Iris pigment epithelial cell (primary cell): ENCODE data around the genes SLC13A1 and FSCN3.

- RRBS: no CpG with 5 or more reads among the region's 18 CpGs
Measured at GRCh38 chr7:117871722-117872537, 1.3 kb downstream of the CTTNBP2 start.

- RRBS: no CpG with 5 or more reads among the region's 14 CpGs
Measured at GRCh38 chr7:118182241-118182859, 1.6 kb upstream of the LSM8 start.

DNA sequence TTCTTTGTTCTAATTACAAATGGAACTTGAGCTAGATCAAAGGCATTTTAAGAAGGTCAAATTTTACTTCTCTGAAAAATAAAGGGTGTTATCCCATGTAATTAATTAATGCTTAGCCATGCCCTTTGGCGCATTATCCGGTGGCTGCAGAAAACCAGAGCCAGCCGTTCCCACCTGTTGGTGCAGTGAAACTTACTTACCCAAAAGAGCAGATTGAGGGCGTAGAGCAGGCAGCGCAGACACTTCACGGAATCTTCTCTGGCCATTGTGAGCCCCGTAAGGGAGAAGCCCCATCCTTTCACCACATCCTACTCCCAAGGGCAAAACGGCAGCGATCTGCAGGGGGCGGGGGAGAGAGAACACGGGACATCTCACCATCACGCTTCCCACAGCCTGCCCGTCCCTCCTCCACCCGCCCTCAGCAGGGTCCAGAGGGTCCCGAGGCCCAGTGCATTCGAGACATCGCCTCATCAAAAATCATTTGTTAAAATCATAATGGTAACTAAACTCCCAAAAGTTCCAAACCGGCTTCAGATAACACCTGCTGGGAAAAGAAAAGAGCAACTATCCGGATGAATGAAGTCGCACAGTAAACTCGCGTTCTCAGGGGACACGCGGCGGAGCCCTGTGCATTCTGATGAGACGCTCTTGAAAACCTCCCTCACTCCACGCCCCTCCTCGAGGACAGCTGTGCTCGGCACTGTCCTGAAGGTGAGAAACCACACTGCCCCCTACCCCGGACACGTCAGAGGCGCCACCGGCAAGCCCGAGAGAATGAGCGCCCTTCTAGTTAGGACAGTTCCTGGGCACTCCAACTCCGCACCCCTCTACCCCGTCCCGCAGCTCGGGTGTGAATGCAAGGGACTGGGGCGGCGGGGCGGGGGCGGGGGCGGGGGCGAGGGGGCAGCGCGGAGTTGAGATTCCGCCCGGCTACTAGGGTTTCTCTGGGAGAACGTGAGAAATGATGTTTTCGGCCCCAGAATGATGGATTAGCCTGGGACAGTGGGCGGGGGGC lies 1.1 kb downstream of the TSPAN12 start:
- RRBS: 8% methylated on average over 1 of the region's 52 CpGs

DNA sequence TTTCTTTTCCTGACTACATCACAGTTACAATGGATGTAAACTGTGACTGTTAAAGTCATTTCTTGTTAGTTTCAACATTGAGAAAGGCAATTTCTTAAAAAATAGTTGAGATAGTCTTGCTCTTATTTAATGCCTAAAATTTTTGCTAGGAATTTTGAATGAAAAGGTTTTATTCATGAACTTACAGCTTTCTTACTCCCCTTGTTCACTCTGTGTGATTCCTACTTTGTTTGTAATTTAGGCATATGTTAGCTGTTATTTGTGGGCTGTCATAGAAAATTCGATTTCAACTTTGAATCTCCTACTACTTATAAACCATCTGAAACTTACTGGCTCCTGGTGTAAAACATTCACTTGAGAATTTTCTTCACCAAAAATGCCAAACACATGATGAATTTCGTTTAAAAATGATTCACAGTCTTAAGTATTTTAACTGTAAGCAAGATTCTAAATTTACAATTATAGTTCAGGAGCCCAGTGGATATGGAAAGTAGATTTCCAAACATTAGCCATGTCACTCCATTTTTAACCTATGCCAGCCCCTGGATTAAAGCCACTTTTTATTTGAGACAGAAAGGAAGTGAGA lies 3.0 kb downstream of the CPED1 start:
- RRBS: no CpG with 5 or more reads among the region's 2 CpGs

DNA sequence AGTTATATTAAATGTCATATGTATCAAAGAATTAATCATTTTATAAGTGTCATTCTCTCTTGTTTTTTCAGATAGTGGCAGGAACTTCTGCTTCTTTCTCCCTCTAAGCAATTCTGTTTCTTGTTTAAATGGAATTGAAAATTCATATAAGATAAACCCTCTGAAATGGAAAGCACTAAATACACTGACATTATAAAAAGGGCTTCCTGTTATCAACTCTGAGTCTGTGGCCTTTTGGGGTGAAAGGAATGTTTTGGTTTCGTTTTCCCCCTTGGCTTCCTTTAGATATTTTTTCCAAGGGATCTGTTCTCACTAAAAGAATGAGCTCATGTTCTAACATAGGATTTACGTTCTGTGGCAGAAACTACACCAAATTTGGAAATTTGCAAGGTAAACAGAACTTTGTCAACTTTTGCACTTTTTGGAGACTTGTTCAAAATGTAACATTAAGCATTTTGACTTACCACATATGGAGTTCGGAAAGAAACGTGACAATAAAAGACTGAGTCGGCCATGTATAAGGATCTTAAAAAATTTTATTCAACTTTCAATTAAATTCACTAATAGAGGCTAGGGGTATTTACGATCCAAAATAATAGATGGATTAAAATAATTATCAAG lies 11.5 kb downstream of the CPED1 start:
- RRBS: no CpG with 5 or more reads among the region's 6 CpGs

DNA sequence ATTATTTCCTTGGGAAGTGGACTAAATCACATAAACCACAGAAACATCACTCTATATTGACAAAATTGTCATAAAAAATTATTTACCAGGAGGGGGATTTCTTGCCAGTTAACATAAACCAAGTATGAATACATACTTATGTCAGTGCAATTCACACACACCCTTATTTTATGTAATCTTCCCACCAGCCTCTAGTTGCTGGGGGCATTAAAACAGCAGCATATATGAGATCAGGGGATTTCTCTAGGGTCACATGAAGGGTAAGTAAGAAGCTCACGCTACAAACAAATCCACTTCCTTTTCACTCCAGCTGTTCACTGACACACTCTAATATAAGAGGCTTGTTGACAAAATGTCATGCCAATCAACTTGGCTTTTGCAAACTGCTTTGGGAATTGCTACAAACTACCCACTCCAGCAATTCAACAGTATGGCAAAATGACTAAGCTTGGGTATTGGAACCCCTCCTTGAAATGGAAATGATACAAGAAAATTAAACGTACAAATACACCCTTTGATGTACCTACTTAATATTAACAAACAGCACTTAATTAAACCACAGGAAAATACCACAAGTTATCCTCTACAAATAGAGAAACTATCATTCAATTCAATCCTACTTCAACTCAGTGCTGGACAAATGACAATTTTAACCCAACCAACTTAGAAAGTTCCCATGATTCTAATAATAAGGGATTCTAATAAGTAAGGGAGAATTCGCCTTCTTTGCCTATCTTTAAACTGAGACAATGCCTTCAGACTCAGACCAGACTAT lies 10.2 kb downstream of the FAM3C start:
- RRBS: no CpG with 5 or more reads among the region's 3 CpGs

DNA sequence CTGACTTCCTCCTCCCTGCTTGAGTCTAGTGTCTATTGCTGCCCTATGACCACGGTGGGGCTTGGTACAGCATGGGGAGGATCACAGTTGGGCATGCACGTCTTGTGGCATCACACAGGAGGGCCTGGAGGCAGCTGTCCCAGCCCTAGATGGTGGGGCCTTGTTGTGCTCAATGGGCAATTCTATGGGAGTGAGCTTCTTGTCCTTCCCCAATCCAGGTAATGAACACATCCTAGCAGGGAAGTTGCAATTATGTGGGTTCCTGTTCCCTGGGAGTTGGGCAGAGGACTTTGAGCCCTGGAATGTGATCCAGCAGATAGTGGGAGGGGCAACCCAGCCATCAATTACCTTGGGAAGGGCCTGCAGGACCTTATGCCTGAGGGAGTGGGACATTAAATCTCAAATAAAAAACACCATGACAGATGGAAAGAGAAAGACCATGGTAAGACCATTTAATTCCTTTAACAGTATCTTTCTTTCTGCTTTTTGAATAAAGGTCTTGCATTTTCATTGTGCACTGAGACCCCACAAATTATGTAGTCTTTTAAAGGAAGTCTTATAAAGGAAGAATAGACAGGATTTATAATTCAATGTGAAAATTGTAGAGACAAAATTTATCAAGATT lies 11.0 kb upstream of the FAM3C start:
- RRBS: no CpG with 5 or more reads among the region's 2 CpGs

GRCh38 chr7:121519915-121520845 lies 124.1 kb upstream of the FAM3C start:
- RRBS: no CpG with 5 or more reads among the region's 7 CpGs

DNA sequence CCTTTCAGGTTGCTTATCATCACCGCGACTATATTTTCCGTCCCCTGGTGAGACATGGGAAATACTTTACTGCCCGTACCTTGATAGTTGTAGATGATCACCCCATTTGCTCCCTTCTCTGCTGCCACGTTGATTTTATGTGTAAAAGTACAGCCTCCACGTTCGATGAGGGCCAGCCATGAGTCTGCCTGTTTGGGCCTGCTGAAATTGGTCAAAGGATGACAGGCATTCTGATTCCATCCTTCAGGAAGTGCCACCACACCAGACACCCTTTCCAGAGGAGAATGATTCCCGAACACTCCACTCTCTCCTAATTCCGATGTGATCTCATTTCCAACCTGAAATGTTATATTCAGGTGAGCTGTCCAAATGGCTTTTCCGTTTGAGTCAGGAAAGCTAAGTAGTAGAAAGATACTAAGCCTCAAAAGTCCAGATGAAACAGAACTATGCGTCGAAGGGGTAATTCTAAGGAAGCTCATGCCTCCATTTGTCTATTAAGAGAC lies 399 bp downstream of the RNF148 start:
- RRBS: no CpG with 5 or more reads among the region's 12 CpGs

DNA sequence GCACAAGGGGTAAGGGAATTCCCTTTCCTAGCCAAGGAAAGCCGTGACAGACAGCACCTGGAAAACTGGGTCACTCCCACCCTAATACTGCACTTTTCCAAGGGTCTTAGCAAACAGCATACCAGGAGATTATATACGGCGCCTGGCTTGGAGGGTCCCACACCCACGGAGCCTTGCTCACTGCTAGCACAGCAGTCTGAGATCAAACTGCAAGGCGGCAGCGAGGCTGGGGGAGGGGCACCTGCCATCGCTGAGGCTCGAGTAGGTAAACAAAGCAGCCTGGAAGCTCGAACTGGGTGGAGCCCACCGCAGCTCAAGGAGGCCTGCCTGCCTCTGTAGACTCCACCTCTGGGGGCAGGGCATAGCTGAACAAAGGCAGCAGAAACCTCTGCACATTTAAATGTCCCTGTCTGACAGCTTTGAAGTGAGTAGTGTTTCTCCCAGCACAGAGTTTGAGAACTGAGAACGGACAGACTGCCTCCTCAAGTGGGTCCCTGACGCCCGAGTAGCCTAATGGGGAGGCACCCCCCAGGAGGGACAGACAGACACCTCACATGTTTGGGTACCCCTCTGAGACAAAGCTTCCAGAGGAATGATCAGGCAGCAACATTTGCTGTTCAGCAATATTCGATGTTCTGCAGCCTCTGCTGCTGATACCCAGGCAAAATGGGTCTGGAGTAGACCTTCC lies 51.6 kb downstream of the CADPS2 start:
- RRBS: no CpG with 5 or more reads among the region's 14 CpGs

DNA sequence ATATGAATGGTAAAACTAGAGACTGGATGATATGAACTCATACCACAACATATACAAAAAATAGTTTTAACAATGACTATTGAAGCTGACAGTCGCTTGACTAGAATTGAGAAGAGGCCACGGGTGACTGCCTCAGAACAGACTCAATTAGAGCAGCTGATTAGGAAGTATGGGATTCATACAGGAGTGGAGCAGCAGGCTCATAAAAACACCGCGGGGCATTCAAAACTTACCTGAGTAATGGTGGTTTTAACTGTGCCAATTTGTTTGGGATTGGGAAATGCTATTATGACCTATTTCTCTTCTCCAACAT lies 2.1 kb downstream of the CADPS2 start:
- RRBS: no CpG with 5 or more reads among the region's 4 CpGs

- RRBS: no CpG with 5 or more reads among the region's 16 CpGs
Measured at GRCh38 chr7:122913617-122914114, 27.4 kb upstream of the CADPS2 start.

- RRBS: no CpG with 5 or more reads among the region's 5 CpGs
Measured at GRCh38 chr7:123199628-123200221, at the start of gene SLC13A1. TSS of gene SLC13A1 (minus strand) at chr7:123199969.

DNA sequence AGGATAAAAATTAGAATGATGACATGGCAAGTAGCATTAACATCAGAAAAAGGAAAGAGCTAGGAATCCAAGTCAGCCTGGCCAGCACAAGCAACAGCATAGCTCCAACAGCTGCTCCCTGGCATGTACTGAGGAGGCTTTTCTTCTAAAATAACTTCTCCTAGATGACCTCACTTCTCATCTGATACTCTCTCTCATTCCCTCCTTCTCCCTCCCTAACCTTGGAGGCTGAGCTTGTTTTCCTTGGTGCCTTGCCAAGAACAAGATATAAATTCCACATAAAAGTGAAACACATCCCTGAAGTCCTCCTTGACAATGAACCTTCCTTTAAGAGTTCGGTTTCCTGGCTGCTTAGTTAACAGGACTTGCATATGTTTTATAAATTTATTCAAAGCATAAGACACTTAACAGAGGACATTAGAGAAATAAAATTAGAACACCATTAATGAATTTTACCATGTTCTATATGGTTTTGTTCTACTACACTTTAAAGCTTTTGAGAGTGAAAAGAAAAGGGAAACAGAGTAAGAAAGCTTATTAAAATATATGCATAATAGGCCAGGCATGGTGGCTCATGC lies 123.7 kb downstream of the IQUB start:
- RRBS: no CpG with 5 or more reads among the region's 1 CpG

- RRBS: 1% methylated on average over 2 of the region's 46 CpGs
Measured at GRCh38 chr7:123532597-123533562, 1.5 kb downstream of the IQUB start.

- RRBS: no CpG with 5 or more reads among the region's 3 CpGs
Measured at GRCh38 chr7:123598766-123599232, 2.8 kb upstream of the ASB15 start.

GRCh38 chr7:124517863-124518084 lies 247.8 kb downstream of the GPR37 start:
- RRBS: no CpG with 5 or more reads among the region's 1 CpG

- RRBS: no CpG with 5 or more reads among the region's 16 CpGs
Measured at GRCh38 chr7:127373302-127374492, 18.8 kb downstream of the ZNF800 start.

GRCh38 chr7:127593510-127593810 lies at the start of gene FSCN3:
TSS of gene FSCN3 (plus strand) at chr7:127593736.
- RRBS: 100% methylated on average over 1 of the region's 6 CpGs

DNA sequence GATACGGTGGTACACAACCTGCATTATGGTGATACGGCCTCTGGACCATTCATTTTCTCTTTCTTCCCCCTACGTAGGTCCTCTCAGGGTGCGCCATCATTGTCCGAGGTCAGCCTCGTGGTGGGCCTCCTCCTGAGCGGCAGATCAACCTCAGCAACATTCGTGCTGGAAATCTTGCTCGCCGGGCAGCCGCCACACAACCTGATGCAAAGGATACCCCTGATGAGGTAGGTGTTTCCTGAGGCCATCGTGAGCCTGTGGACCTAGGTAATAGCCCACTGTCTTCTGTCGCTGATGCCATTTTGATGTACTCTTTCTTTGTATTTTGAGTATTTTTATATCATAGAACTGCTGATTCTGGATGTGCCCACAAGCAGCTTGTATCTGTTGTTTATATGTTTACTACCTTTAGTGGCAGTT lies 34.6 kb downstream of the SND1 start:
- RRBS: no CpG with 5 or more reads among the region's 13 CpGs